Placental pericyte (primary cell): ENCODE measurements around the gene TRAP1.

DNA sequence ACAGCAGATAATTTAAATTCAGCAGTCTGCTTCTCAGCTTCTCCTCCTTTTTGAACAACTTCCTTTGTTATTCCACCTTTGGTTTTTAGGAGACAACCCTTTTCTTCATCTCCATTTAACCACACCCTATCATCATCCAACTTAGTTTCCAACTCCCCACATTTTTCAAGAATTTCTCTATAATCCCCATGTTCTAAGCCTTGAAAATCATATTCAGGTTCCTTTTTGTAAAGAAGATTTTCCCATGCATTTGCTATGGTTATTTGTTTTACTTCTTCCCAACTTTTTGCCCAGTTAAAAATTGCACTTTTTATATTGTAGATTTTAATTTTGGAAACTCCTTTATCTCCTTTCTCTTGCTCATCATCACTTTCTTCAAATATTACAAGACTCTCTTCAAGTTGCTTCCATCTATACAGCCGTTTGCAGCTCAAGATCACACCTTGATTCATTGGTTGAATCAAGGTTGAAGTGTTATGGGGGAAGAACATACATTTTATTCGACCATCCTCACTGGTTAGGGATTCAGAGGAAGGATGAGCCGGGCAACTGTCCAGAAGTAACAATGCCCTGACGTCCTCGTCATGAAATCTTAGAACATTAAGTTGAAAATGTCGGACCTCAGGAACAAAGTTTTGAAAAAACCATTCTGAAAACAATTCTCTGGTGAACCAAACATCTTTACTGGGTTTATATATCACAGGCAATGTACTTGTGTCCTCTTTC lies 5.9 kb downstream of the TIGD7 start:
- CAGE, long polyA plus RNA: no peak

DNA sequence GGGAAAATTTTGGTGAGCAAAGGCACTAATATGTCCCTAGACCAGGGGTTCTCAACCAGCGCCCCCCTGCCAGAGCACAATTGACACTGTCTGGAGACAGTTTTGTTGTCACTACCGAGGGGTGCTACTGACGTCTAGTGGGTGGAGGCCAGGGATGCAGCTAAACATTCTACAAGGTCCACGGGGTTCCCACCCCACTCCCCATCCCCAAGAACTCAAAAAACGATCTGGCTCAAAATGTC lies 10.1 kb downstream of the OR2C1 start:
- CAGE, long polyA plus RNA: no peak

GRCh38 chr16:3499820-3500373 lies 907 bp upstream of the CLUAP1 start:
- CAGE, long polyA plus RNA: no peak

DNA sequence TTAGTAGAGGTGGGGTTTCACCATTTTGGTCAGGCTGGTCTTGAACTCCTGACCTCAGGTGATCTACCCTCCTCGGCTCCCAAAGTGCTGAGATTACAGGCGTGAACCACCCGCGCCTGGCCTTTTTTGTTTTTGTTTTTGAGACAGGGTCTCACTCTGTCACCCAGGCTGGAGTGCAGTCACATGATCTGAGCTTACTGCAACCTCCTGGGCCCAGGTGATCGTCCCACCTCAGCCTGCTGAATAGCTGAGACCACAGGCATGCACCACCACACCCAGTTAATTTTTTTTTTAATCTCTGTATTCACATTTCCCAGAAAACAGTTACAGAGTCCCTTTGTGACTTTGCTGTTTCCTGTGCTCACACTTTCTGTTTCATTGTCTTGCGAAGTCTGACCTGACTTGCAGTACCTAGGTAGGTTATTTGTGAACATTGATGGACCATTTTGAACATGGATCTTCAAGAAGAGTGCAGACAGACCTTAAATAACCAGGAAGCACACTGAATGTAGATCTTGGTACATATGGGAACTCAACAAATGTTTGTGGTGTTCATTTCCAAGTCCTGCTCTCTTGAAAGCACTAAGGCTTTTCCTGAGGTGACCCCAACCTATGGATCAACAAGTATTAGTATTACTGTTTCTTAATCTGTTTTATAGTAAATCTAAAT lies 2.8 kb downstream of the CLUAP1 start:
- CAGE, long polyA plus RNA: no peak

GRCh38 chr16:3541997-3542745 lies 35.0 kb downstream of the NLRC3 start:
- CAGE, long polyA plus RNA: no peak

DNA sequence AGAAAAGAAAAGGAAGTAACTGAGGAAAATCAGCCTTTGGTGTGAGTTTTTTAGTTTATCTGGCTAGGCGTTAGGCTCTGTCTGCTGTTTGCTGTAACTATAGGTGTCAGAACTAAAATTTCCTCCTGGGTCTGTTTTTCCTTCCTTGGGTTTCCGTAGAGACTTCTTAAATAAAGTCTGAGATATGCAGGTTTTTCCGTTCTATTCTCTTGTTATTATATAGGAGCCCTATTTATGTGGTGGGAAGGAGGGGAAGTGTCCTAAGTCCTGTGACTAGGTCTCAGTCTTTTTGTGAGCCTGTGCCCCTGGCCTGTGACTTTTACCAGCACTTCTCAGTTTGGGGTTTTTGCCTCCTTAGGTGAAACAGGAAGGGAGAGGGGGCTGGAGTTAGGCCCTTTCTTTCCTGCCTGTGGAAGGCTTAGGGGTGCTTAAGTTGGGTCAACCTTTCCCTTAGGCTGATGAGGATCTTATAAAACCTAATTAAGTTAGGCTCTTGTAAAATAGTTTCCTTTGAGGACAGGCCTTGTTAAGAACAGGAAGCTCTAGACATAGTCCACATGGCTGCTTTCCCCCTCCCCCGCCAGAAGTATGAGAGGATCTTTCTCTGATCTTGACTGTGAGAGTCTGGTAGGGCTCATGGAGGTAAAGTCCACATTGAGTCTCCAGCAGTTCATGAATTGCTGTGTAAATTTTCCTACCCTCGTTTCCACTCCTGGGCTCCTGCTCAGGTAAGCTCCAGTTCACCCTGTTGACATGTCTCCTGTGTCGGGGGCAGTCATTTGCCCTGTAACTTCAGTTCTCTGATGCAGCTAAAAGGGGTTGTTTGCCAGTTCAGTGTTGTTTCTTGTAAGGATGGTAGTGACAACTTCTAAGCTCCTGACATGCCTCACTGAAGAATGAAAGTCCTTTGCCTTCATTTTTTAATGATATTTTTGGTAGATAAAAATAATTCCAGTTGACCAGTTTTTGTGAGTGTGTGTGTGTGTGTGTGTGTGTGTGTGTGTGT lies 17.1 kb upstream of the DNASE1 start:
- CAGE, long polyA plus RNA: no peak

GRCh38 chr16:3659489-3660168 lies 5.1 kb downstream of the DNASE1 start:
- CAGE, long polyA plus RNA: no peak

DNA sequence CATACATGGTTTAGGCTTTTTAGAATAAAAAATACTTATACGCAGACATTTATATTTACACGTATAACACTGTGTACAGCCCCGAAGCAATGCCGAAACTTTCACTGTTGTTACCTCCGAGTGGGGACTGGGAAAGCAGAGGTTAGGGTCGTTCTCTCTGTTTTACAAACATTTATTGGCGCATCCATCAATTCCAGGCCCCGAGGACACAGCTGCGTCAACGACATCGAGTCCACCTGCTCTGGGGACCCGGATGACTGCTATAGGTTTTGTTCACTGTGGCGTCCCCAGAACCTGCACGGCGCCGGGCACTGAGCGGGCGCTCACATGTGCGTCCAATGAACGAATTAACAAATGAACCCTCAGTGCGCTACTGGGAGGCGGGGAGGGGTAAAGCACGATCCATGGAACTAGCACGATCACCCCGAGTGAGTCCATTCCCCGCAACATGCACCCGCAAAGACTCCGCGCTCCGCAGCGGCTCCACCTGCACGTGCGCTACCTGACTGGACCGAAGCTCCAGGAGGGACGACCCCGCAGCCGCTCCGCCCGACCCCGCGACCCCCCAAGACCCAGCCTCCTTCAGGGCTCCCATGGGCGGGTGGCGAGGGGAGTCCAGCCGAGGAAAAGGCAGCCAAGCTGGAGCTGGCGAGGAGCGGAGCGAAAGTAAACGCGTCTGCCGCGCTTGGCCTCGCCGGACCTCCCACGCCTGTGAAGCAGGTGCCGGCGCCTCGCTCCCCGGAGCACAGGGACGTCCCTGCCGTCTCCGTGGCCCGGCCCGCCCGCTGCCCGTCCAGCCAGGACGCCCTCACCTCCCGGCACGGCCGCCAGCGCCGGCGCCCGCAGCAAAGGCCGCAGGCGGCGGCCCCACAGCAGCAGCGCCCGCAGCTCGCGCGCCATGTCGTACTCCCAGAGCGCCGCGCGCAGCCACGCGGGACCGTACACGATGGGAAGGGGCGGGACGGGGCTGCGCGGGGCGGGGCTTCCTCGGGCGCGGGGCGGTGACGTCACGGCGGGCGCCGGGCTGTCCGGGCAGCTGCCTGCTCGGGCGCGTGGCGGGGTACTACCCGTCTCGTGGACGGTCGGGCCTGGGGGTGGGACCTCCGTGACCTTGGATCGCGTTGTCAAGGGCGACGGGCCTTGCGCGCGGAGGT lies at the start of gene TRAP1:
Gene TRAP1 (minus strand): TSS at position 916 of the 1,154 bp plus-strand sequence.
- CAGE, long polyA plus RNA: no peak

GRCh38 chr16:3727923-3728462 lies 10.7 kb upstream of the TRAP1 start:
- CAGE, long polyA plus RNA: no peak

DNA sequence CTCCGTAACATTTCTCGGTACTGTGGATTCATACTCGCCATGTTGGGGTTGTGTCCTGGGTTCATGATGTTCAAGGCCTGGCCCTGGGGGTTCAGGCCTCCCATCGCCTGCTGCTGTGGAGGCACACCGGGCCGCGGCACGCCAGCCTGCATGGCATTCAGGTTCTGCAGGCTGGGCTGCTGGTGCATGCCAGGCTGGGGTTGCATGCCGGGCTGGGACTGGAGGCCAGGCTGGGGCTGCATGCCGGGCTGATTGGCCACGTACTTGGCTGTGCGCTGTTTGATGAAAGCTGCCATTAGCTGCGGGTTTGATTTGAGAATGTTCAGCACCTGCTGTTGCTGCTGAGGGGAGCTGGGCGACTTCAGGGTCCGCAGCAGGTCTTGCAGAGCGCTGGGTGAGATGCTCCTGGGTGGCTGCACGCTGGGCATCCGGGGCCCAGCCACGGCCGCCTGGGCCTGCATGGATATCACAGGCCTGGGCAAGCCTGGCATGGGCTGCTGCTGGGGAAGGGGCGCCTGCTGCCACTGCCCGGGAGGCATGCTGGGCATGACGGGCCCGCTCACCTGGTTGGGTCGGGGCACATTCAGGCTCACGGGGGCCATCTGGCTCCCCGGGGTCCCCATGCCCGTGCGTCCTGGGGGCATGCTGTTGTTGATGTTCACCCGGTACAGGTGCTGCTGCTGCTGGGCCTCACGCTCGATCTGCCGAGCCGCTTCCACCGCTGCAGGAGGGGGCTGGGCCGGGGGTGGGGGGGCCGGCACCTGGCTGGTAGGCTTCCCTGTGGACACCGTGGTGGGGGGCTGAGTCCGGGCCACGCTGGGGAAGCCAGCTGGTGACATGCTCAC lies 11.4 kb upstream of the TRAP1 start:
- CAGE, long polyA plus RNA: no peak

- CAGE, long polyA plus RNA: no peak
Observed at GRCh38 chr16:3793112-3793785, 75.9 kb upstream of the TRAP1 start.

- CAGE, long polyA plus RNA: no peak
Observed at GRCh38 chr16:3950089-3951092, 69.9 kb upstream of the CREBBP start.

GRCh38 chr16:4093804-4094127 lies 22.5 kb downstream of the ADCY9 start:
- CAGE, long polyA plus RNA: no peak

DNA sequence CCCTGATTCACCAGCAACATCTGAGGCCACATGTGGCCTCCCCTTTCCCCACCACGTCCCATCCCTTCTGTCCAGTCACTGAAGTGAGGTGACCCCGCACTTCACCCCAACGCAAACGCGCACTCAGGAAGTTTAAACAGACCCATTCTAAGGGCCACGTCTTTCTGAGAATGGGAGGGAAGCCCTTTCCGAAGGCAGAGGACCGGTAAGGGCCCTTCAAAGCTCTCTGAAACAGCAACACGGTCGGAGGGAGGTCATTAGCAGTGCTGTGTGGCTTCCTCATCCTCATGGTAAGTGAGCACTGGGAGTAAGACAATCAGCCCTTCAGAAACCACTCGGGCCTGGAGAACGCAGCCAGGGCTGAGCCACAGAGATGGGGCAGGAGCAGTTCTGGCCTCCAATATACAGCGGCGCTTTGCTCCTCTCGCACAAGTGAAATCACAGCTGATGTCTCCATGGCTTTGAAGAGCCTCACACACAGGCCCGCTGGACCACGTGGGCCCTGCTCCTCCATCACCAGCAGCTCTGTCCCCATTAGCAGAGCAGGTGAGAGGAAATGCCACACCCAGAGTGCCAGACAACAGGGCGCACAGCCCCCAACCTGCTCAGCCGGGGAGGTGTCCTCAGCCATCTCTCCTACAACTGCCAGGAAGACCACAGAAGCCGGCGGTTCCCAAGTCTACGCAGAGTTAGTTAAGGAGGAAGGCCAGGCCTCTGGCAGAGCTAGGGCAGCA lies 23.6 kb downstream of the SRL start:
- CAGE, long polyA plus RNA: no peak

- CAGE, long polyA plus RNA: no peak
Observed at GRCh38 chr16:4253157-4254449, 11.7 kb upstream of the SRL start.

- CAGE, long polyA plus RNA: no peak
Observed at GRCh38 chr16:4343081-4344136, 7.7 kb downstream of the PAM16 start.

DNA sequence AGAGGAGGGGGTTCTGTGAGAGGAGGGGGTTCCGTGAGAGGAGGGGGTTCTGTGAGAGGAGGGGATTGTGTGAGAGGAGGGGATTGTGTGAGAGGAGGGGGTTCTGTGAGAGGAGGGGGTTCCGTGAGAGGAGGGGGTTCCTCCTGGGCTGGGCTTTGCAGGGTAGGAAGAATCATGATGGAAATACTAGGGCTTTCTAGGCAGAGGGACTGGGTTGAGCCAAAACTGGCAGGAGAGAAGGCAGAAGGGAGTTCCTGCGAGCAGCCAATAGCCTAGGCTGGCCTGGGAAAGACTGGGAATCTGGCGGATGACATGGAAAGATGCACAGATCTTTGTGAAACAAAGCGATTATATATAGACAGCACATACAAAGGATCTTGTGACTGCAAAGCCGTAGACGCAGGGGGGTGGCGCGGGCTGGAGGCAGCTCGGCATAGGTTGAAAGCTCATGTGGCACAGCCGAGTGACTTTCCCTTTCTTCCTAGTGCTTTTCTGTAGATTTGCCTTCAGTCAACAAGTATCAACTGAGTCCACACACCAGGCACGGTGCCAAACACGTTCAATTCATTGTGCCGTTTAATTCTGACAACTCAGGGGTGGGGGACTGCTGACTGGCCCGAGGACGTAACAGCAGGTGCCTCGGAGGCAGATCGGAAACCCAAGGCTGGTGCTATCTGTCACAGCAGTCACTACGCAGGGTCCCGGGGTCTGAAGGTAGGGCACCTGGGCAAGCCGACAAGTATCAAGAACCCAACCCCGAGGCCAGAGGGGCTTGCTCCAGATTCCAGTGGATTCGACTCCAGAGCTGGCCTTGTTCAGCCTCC lies 6.2 kb downstream of the PAM16 start:
- CAGE, long polyA plus RNA: no peak

DNA sequence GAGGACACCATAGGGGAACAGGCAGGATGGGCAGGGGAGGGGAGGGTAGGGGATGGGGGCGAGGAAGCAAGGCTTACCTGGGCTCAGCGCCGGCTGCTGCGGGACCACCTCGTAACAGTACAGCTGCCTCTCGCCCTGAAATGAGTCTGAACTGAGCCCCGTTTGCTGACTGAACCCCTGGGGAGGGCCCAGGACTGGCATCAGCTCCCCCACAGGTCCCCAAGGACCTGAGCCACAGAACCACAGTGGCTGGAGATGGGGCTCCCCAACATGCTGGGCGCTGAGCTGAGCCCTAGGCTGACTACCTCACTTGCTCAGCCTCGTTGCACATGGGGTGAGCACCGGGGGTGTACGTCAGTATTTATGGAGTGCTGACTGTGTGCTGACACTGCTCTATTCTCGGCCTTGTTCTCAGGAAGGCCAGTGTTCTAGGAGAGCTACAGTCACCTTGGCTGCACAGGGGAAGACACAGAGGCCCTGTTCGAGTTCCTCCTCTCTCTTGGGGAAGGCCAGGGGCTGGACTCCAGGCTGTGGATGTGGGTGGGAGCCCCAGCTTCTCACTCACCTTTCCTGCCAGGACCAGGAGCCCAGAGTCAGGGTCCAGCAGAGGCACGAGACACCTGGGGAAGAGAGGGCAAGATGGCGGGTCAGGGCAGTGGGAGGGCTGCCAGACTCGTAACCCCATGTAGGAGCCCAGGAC lies 6.6 kb upstream of the VASN start:
- CAGE, long polyA plus RNA: no peak

DNA sequence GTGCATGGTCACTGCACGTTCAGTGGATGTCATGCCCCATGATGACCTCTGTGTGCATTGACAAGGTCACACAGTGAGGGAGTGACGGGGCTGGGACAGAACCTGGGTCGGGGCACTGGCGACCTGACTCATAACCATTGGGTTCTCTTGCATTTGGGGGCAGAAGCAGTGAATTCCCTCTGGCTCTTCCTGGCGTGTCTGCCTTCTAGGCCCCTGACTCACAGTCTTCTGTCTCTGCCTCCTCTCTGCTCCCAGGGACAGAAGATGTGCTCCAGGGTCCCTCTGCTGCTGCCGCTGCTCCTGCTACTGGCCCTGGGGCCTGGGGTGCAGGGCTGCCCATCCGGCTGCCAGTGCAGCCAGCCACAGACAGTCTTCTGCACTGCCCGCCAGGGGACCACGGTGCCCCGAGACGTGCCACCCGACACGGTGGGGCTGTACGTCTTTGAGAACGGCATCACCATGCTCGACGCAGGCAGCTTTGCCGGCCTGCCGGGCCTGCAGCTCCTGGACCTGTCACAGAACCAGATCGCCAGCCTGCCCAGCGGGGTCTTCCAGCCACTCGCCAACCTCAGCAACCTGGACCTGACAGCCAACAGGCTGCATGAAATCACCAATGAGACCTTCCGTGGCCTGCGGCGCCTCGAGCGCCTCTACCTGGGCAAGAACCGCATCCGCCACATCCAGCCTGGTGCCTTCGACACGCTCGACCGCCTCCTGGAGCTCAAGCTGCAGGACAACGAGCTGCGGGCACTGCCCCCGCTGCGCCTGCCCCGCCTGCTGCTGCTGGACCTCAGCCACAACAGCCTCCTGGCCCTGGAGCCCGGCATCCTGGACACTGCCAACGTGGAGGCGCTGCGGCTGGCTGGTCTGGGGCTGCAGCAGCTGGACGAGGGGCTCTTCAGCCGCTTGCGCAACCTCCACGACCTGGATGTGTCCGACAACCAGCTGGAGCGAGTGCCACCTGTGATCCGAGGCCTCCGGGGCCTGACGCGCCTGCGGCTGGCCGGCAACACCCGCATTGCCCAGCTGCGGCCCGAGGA lies 9.3 kb downstream of the VASN start:
- CAGE, long polyA plus RNA: no peak

GRCh38 chr16:4392031-4393283 lies 20.8 kb downstream of the VASN start:
- CAGE, long polyA plus RNA: no peak